ENCODE results near the gene WTIP.

GRCh38 chr19:32676207-32676929, 720 bp downstream of the RGS9BP start:
- CAGE, long polyA plus RNA = no peak
- RRBS = 20% methylated on average over 14 of the region's 96 CpGs

- CAGE, long polyA plus RNA = no peak
- RRBS = no CpG with 5 or more reads among the region's 13 CpGs
These were observed 17.3 kb downstream of the RHPN2 start for GRCh38 chr19:33047152-33047969.

- CAGE, long polyA plus RNA = no peak
- RRBS = no CpG with 5 or more reads among the region's 4 CpGs
These were observed 12.4 kb downstream of the RHPN2 start for GRCh38 chr19:33052107-33052787.

- CAGE, long polyA plus RNA = no peak
- RRBS = no CpG with 5 or more reads among the region's 8 CpGs
These were observed 22.8 kb upstream of the SLC7A10 start for GRCh38 chr19:33248545-33248836.

DNA sequence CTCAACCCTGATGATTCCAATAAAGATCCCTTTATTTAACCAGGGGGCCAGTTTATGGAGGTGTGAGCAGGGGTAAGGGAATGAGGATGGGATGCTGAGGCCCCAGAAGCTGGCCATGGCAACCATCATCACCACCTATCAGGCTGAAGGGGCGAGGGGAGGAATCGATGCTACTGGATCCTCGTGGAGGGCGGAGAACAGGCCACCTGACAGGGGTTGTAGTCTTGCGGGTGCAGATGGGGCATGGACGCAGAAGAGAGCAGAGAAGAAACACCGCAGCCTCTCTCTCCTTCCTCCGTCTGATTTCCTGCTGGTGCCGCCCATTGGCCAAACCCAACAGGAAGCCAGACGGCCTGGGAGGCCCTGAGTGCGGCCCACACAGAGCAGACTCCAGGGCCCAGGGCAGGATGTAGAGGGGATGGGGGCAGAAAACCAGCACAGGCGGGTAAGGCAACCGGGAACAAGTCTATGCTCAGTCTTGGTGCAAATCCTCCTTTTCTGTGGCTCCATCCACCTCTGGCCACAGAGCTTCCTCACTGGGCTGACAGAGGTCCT, 15.5 kb downstream of the CEBPA start:
- CAGE, long polyA plus RNA = no peak
- RRBS = no CpG with 5 or more reads among the region's 13 CpGs

DNA sequence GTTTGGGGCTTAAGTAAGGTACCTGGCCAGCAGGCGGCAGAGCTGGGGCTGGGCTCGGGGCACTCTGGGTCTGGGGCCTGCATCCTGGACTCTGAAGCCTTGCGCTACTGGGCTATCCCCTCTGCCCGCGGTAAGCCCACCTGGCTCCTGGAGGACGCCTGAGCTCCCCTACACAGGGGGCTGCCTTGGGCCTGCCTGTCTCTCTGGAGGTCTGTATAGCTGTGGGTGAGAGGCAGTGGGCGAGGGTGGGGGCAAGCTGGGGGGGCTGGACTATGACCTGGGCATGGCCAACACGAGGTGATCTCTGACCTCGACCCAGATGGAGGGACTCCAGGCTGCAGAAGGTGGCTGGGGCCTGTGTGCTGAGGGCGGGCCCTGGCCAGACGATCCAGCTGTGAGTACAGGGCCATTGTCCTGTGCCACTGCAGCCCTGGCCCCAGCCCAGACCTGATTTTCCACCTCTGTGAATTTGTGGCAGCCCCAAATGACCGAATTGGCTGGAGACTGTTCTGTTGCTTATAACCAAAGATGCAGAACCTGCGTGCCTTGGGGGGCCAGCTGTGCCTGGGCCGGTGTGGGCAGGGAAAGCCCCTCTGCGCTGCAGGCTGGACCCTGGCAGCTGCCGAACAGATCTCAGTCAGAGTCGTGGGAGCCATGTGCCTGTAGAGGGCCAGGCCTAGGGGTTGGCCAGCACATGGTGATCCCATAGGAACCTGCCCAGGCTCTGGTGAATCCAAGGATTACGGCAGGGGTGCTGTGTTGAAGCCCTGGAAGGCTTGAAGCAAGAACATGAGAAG, 26.6 kb downstream of the CEBPG start:
- CAGE, long polyA plus RNA = no peak
- RRBS = no CpG with 5 or more reads among the region's 18 CpGs

GRCh38 chr19:33406201-33406448, 32.6 kb downstream of the CEBPG start:
- CAGE, long polyA plus RNA = no peak
- RRBS = no CpG with 5 or more reads among the region's 7 CpGs

DNA sequence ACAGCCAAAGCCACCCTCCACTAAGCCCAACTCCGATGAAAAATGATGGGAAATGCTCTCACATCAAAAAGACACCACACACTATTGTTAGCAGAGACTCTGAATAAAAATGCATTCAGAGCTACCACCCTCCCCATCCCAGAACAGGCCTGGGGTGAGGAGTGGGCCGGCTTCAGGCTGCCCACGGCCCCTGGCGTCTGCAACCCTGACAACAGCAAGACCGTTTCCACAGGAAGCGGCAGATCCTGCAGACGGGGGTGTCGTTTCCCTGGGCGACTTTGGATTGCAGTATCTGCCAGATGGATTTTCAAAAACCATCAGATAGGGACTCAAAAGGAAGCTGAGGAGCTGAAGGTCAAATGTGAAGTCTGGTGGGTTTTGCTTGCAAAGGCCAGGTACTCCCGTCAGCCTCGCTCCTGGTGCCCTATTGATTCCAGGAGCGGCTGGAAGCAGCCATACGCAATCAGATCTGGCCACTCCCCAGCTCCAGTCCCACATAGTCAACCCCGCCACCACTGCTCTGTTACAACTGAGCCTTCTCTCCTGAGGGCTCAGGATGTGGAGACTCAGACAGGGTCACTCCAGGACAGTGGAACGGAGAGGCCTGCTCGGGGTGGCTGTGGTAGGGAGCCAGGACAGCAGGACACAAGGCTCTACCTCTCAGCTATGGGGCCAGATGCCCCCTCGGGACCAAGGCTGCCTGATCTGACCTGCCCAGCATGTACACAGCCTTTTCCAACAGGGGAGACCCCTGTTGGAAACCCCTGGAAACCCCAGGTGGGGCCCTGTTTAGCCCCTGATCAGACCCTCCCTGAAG, 14.1 kb downstream of the PEPD start:
- CAGE, long polyA plus RNA = no peak
- RRBS = no CpG with 5 or more reads among the region's 17 CpGs

- CAGE, long polyA plus RNA = no peak
- RRBS = no CpG with 5 or more reads among the region's 5 CpGs
These were observed 31.3 kb upstream of the PEPD start for GRCh38 chr19:33552805-33553296.

DNA sequence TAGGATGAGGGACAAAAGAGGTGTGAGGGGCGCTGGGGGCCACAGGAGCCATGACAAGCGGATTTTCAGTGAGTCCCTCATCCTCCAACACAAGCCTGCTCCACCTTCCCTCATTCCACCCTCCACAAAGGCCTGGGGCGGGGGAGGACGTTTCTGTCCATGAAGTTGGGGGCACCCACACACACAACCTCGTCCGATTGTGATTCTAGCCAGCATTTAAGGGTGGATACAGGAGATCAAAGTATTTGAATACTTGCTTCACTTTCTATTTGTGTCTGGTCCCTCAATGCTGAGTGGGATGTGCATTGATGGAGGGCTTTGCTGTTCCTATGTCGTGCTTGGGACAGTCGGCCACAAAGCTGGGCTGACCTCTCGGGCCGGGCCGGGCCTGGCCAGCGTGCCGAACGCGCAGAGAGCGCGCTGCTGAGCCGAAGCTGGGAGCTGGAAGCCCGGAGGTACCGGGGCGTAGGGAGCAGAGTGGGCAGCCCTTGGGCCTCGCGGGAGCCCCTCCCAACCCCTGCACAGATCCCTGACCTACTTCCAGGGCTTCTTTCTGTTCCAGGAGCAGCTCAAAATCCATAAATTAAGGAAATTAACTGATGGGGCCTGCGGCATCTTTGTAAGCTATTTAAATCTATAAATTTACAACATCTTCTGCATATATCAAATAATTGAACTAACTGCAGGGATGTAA, 2.0 kb upstream of the KCTD15 start:
- CAGE, long polyA plus RNA = no peak
- RRBS = 42% methylated on average over 9 of the region's 24 CpGs

- CAGE, long polyA plus RNA = no peak
- RRBS = 2% methylated on average over 6 of the region's 68 CpGs
These were observed 1.4 kb downstream of the KCTD15 start for GRCh38 chr19:33797813-33798760.

DNA sequence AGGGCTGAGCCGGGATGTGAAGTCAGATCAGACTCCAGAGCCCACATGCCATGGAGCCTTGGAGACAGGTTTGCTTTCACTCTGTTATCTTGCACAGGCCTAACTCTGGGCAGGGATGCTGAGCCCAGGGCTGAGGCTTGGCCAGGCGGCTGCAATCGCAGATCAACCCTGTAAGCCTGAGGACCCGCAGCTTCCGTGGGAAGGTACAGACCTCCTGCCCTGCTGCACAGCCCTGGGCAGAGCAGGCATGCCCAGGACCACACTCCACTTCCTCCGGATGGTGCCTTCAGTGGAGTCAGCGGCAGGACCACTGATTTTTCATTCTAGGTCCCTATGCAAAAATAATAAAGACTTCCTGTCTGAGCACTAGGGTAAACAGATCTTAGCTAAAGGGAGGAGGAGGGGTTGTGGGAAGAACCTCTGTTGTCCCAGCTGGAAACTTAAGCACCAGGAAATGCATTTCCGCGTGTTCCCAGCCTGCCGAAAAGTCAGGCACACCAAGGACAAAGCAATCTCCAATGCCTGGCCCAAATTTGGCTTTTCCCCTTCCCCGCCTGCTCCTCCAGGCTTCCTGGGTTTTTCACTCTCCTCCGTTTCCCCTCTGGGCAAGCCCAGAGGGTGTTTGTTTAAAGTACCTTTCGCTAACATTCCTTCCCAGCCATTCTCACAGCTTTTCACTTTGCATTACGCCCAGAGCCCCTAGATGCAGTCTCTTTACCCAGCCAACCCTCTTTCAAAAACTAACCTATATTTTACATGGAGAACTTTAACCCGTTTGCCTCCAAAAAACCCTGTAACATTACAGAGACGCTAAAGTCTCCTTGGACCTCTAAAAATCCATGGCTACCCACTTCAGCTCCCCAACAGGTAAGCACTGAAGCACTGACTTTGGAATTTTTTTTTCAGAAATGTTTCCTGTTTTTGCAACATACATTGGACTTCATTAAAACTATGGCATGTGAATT, 87.5 kb downstream of the KCTD15 start:
- CAGE, long polyA plus RNA = no peak
- RRBS = no CpG with 5 or more reads among the region's 16 CpGs

DNA sequence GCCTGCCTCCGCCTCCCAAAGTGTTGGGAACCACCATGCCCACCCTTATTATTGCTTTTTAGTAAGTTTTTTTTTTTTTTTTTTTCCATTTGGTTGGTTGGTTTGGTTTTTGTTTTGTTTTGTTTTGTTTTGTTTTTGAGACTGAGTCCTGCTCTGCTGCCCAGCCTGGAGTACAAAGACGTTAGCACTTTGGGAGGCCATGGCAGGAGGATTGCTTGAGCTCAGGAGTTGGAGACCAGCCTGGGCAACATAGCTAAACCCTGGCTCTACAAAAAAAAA, 29.7 kb downstream of the LSM14A start:
- CAGE, long polyA plus RNA = no peak
- RRBS = no CpG with 5 or more reads among the region's 2 CpGs

GRCh38 chr19:34230813-34231896, 23.2 kb upstream of the GARRE1 start:
- CAGE, long polyA plus RNA = no peak
- RRBS = no CpG with 5 or more reads among the region's 17 CpGs

DNA sequence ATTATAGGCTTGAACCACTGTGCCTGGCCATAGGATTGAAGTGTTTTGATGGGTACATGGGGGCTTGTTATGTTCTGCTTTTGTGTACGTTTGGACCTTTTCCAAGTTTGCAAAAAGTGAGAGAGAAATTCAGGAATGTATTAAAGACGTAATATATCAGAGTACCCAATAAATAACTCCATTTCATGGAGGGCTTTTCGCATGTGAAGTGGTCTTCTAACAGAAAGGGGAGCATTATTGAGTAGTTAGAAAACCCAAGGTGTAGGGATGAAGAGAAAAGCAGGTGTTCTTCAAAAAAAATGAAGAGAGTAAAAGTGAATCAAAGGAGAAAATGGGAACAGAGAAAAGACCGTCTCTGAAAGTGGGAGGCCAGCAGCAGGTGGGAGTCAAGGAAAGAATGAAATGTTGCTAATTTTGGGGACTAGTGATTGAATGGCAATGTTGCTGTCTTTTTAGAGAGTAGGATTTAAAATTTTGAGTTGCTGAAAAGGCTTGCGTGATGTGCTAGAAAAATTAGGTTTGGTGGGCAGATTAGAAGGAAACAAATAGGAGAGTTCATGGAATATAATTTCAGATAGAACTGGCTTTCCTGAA, 55.3 kb upstream of the GPI start:
- CAGE, long polyA plus RNA = no peak
- RRBS = no CpG with 5 or more reads among the region's 5 CpGs

DNA sequence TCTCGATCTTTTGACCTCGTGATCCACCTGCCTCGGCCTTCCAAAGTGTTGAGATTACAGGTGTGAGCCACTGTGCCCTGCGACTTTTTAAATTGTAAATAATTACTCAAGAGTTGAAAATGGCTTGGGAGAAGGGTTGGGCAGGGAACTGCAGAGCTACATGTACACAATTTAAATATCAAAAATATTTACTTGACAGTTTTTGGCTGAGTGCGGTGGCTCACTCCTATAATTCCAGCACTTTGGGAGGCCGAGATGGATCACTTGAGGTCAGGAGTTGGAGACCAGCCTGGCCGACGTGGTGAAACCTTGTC, 8.0 kb downstream of the PDCD2L start:
- CAGE, long polyA plus RNA = no peak
- RRBS = no CpG with 5 or more reads among the region's 8 CpGs

GRCh38 chr19:34481418-34482335, at the start of gene WTIP:
Gene WTIP (plus strand): TSS chr19:34481758.
- CAGE, long polyA plus RNA = no peak
- RRBS = 2% methylated on average over 64 of the region's 142 CpGs

GRCh38 chr19:34859817-34860848, 66.6 kb upstream of the ZNF30 start:
- CAGE, long polyA plus RNA = no peak
- RRBS = no CpG with 5 or more reads among the region's 34 CpGs

DNA sequence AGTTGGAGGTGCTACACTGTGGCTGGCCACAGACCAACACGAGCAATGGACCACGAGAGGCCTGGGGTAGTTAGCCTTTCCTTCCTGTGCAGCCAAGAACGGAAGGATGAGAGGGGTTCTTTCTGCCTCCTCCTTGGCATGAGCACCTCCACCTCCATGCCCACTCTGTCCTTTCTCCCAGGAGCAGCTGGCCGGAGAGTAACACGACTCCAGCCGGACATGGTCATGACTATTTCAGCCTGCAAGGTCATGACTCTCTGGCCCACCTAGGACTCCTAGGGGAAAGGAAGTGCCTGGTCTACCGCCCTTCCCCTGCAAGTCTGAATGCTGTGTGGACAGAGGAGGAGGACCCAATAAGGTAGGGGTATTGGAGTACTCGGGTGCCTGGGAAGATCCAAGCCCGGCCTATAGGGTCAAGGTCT, 5.6 kb upstream of the GRAMD1A start:
- CAGE, long polyA plus RNA = no peak
- RRBS = no CpG with 5 or more reads among the region's 9 CpGs

GRCh38 chr19:35066698-35067582, 25.4 kb downstream of the HPN start:
- CAGE, long polyA plus RNA = no peak
- RRBS = no CpG with 5 or more reads among the region's 15 CpGs